Mucosa of descending colon (tissue), 1 donor: ENCODE measurements around a stretch of chr5.

GRCh38 chr5:168301804-168302478, 10.5 kb downstream of the WWC1 start:
- PRO-cap: unidirectional peak, minus-strand start at chr5:168301916; bidirectional peak, plus-strand start at chr5:168302338, minus-strand start at chr5:168302226

DNA sequence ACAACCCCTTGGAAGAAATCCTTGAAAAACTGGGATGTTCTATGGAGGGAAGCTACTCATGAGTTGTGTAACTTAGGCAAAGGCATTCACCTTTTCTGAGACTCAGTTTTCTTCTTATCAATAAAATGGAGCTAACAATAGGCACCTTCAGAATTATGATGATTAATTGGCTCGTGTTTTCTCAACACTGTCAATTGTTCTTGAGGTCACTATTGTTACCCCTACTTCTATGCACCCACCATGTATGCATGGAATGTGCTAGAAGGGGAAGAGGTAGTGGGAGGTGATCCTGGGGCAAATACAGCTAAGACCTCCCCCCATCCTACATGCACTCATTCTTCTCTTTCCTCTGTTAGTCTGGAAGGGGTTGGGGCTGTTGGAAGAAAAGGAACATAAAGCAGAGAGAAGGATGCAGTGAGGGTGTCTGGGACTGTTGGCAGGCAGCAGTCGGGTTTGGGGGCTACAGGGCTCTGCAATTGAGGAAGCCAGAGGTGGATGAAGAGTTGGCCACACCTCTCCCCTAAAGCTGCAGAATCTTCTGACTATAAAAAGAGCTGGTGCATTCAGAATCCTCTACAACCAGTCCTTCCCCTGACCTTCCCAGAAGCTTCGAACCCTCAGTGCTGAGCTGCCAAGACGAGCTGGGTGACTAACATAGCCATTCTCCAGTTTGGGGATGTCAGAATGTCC, 39.0 kb downstream of the WWC1 start:
- PRO-cap: no peak

- PRO-cap: no peak
Measured at GRCh38 chr5:168441399-168441915, 44.8 kb upstream of the RARS1 start.

GRCh38 chr5:168444255-168444678, 42.0 kb upstream of the RARS1 start:
- PRO-cap: no peak

- PRO-cap: no peak
Measured at GRCh38 chr5:169047206-169048043, 253.5 kb downstream of the SLIT3 start.

- PRO-cap: no peak
Measured at GRCh38 chr5:169160866-169161602, 139.9 kb downstream of the SLIT3 start.

DNA sequence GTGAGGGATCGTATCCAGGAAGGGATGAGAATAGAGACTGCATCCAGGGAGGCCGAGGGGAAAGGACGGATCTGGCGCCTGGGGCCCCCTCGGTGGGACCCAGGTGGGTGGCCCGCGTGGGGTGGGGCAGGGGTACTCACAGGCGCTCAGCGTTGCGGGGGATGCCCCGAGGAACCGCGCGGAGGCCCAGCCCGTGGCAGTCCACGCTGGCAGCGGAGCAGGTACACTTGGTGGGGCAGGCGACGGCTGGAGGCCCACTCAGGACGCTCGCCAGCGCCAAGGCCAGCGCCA, 621 bp downstream of the SLIT3 start:
- PRO-cap: no peak

- PRO-cap: no peak
Measured at GRCh38 chr5:170250600-170251318, 18.0 kb downstream of the C5orf58 start.

- PRO-cap: no peak
Measured at GRCh38 chr5:170287561-170288269, 9.9 kb downstream of the LCP2 start.

DNA sequence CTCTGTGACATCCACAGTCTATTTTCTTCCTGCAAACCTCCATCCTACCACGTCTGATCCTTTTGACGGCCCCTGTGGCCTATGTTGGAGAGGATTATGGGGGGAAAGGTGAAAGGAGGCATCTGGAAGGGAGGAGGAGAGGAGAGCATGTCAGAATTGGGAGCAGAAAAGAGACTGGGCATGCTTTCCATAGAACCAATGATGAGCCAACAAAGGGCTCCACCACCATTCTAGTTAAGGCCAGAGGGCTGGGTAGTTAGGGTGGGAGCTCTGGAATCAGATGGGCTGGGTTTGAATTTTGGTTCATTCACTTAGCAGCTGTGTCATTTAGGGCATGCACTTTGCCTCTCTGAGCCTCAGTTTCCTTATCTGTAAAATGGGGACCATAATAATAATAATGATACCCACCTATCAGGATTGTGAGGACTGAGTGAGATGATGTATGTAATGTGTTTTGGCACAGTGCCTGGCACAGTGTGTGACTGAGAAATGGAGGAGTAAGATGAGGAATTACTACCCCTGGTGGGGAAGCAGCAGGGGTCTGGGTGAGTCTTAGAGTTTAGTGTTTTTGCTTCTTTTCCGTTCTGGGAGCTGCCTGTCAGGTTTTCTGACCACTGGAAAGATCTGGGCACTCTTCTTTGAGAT, 8.7 kb downstream of the LCP2 start:
- PRO-cap: no peak

- PRO-cap: bidirectional peak, plus-strand start at chr5:170333360, minus-strand start at chr5:170333253
Measured at GRCh38 chr5:170333042-170333814, 35.7 kb upstream of the LCP2 start.

- PRO-cap: no peak
Measured at GRCh38 chr5:170746241-170746918, 37.1 kb upstream of the GABRP start.

DNA sequence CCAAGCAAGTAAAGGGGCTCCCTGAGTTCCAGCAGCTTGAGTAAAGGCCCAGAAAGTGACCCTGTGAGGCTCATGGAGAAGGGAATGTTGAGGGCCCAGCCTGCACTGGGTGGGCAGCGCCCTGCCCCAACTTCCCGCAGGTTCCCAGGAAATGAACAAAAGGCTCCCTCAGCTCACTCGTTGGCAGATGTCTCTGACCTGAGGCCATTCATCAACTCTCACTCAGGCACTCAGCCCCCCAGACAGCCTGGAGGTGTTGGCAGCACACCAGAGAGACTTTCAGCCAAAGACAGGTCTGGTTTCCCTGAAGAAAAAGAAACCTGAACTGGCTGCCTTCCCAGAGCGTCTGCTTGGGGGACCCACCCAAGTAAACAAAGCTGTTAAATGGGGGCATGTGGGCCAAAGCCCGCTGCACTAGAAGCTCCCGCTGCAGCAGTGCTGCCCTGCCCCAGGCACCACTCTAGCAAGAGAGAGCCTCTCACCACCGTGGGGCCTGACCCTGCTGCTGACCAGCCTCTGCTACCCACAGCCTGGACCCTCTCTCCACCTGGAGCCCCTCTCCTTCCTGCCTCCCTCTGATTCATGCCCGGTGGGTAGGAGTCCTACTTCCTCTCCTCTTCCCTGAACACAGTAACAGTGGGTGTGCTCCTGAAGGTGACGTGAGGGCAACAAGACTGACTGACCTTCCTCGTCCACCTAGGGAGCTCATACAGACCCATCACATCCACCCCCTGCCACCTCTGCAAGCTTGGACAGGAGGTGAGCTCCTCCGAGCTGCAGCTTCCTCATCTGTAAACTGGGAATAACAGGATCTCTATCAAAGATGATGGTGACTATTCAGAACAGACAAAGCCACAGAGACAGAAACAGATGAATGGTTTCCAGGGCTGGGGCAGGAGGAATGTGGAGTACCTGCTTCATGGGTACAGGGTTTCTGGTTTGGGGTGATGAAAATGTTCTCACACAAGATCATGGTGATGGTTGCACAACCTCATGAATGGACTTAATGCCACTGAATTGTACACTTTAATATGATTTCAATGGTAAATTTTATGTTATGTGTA, 31.1 kb upstream of the GABRP start:
- PRO-cap: no peak

GRCh38 chr5:170753451-170753977, 30.0 kb upstream of the GABRP start:
- PRO-cap: no peak

DNA sequence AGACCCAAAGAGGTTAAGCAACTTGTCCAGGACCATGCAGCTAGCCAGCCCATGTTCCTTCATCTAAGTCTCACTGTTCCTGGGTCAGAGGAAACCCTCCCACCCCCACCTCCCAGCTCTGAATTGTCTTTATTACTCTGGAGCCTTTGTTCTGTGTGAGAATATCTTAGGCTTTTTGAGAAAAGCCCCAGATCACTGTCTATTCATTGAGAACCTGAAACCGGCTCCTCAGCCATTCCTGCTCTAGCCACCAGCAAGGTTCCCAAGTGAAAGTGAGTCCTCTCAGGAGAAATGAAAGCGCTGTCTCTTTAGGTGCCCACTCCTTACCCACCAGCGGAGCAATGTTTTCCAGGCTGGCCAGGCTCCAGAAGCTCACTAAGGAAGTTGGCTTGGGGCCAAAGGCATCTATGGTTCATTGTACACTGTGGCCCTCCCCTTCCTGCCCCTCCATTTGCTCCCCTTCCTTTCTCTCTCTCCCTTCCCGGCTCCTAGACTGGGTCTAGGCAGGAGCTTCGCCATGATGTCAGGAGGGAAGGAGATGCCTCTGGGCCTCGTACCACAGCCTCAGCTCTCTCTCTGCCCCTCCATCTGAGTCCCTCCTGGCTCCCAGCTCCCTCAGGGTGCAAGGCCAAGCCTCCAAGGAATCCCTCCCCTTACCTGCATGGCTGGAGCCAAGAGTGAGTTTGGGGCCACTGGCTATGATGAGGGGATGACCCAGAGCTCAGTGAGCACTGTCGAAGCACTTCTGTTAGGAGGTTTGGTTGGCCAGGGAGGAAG, 1.1 kb upstream of the GABRP start:
- PRO-cap: no peak

DNA sequence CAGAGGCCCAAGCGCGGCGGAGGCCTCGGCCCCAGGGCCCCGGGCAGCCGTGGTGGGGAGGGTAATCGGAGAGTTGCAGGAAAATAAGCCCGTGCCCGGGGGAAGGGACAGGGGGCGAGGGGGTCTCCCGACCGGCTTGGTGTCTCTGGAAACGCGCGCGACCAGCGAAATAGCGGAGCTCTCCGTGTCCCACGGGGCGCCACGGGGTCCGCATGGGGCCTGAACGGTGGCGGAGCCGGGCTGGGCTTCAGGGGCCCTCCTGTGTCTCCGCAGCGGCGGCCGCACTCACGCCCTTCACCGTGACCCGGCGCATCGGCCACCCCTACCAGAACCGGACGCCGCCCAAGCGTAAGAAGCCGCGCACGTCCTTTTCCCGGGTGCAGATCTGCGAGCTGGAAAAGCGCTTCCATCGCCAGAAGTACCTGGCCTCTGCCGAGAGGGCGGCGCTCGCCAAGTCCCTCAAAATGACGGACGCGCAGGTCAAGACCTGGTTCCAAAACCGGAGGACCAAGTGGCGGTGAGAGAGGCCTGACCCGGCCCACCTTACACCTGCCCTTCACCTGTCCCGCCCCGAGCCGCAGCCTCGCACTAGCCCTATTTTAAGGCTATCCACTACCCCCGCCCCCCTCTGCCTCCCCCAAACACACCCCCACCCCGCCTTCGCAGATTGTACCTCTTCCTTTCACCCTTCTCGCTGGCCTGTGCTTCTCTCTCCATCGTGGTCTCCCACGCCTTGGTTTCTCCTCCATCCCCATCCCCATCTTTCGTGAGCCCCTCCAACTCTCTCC, 1.0 kb downstream of the TLX3 start:
- PRO-cap: no peak

GRCh38 chr5:171397853-171398583, 10.4 kb downstream of the NPM1 start:
- PRO-cap: no peak

DNA sequence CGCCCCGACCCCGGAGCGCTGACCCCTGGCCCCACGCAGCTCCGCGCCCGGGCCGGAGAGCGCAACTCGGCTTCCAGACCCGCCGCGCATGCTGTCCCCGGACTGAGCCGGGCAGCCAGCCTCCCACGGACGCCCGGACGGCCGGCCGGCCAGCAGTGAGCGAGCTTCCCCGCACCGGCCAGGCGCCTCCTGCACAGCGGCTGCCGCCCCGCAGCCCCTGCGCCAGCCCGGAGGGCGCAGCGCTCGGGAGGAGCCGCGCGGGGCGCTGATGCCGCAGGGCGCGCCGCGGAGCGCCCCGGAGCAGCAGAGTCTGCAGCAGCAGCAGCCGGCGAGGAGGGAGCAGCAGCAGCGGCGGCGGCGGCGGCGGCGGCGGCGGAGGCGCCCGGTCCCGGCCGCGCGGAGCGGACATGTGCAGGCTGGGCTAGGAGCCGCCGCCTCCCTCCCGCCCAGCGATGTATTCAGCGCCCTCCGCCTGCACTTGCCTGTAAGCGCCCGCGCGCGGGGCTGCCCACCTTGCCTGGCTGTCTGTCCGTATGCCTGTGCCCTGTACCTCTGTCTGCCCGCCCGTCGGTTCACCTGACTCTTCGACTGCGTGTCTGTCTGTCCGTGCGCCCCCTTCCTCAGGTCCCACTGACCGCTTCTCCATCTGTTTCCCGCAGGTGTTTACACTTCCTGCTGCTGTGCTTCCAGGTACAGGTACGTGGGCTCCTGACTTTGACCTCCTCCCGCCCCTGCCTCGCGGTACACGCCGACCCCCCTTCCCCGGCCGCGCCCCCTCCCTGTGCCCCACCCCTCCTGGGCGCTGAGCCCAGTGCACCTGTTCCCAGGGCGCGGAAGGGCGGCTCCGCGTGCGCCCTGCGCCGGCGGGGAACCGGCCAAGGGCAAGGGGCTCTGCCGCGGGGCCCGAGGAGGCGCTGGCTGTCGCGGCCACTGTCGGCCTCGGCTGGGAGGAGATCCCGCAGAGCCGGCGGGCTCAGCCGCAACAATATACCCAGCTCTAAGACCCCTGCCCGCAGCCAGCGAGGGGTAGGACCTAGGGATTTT, 623 bp downstream of the FGF18 start:
- PRO-cap: unidirectional peak, minus-strand start at position 665 of the sequence

DNA sequence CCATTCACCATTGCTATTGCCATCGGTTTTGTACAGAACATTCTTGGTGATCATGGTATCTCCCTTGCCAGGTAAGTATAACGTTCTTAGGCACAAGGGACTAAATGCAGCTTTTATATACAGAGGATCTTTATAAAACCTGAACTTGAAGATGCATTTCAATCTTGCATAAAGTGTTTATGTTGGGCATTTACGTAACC, 91.3 kb downstream of the FGF18 start:
- PRO-cap: no peak

- PRO-cap: no peak
Measured at GRCh38 chr5:171520128-171520680, 100.8 kb downstream of the FGF18 start.